ENCODE measurements around the gene KRT73.

GRCh38 chr12:52022706-52022997 lies 15.9 kb downstream of the TAMALIN start:
- RRBS, result no CpG with 5 or more reads among the region's 7 CpGs

GRCh38 chr12:52041632-52042298 lies 9.5 kb upstream of the NR4A1 start:
- RRBS, result no CpG with 5 or more reads among the region's 10 CpGs

GRCh38 chr12:52058430-52059175 lies 7.4 kb downstream of the NR4A1 start:
- RRBS, result no CpG with 5 or more reads among the region's 24 CpGs

- RRBS, result 75% methylated on average over 5 of the region's 12 CpGs
These were observed 8.1 kb upstream of the ATG101 start for GRCh38 chr12:52061648-52062109.

GRCh38 chr12:52093318-52093793 lies 13.9 kb downstream of the SMIM41 start:
- RRBS, result 42% methylated on average over 3 of the region's 8 CpGs

DNA sequence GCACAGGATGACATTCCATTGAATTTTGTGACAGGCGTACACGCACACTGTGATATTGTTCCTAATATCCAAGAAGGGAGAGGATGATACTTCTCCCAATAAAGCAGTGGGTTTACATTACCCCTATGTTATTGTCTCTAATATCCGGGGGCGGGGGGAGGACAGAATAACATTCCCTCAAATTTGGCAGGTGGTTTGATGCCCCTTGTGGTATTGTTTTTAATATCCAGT lies 36.2 kb downstream of the SMIM41 start:
- RRBS, result no CpG with 5 or more reads among the region's 4 CpGs

DNA sequence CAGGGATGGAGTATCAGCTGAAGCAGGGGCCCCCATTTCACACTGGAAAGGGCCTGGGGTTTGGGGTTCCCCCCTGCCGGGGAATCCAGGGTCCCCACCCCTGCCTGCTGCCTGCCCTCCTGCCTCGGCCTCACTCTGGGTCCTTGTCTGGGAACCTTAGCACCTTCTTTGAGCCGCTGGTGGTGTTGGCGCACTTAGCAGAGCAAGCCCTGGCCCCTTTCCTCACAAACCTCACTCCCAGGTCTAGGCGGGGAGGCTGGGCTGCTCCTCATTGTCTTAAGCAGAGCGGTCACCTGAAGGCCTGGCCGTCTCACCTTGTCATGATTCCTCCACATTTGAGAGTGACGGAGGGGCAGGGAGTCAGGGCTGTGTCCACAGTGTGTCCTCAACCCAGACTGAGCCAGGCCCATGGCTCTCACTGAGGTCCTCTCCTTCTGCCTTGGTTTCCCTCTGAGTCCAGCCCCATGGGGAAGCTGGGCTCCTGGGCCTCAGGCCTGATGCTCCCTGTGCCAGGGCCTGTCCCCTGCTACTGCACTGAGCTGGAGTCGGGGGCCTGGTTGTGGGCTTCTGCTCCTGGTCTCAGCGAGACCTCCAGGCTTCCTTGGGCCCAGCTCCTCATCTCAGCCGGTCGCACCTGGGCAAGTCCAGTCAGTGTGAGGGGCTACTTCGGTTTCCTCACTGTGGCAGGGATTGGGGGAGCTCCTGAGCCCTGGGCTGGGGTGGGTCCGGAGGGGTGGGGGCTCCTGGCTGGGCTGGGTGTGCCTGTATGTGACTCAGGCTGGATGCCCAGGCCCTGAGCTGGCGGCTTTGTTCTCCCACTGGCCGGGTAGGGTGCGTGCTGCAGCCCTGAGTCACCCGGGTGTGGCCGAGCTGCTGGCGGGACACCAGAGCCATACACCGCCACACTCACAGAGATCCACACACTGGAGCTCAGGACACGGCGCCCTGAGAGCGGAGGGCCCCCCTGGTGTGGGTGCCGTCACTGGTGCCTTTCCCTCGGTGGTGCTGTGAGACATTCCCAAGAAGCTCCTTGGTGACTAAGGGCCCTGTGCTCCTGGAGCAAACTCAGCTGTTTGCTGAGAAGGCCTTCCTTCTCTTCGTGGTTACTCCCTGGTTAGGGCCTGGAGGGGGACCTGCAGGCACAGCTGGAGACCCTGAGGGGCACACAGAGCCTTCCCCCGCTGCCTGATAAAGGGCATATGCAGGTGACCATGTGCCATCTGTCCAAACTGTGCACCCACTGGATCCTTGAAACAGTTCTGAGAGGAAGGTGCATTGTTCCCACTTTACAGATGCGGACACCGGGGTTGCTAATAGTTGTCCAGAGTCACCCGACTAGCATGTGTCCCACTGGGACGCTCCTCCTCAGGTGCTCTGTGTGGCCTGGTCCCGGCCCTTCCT lies 44.7 kb downstream of the KRT80 start:
- RRBS, result 81% methylated on average over 9 of the region's 33 CpGs

DNA sequence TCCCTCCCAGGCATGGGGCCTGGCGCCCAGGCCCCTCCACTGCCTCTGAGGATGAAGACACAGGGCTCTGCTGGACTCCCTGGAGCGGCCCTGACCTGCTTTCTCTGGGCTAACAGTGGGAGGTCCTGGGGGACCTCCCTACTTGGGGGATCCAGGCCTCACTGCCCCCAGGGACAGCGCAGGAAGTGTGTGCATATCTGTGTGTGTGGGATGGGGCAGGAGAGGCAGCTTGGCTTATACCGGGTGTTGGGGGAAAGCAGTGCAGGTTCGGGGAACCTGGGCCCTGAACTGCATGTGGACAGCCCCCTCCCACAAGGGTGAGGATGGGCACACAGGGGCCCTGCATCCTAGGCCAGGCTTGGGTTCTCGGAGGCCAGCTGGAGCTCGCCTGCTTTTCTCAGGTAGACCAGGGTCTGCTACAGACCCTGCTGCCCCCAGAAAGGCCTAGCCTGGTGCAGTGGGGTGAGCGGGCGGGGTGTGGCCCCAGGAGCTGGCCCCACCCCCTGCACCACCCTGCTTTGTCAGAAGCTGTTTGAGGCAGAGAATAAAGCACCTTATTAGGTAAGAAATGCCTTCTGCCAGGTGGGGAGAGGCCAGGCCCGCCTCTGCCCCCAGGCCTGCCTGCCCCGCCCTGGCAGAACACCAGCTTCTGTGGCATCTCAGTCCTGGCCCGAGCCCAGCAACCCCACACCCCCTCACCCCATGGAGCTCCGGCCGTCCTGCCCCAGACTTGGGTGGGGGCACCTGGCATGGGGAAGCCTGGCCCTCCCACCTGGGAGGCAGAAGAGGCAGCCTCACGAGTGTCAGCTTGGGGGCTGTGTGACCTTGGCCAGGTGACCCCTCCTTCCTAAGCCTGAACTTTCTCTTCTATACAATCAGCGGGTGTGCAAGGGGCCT lies 43.4 kb downstream of the KRT80 start:
- RRBS, result no CpG with 5 or more reads among the region's 16 CpGs

DNA sequence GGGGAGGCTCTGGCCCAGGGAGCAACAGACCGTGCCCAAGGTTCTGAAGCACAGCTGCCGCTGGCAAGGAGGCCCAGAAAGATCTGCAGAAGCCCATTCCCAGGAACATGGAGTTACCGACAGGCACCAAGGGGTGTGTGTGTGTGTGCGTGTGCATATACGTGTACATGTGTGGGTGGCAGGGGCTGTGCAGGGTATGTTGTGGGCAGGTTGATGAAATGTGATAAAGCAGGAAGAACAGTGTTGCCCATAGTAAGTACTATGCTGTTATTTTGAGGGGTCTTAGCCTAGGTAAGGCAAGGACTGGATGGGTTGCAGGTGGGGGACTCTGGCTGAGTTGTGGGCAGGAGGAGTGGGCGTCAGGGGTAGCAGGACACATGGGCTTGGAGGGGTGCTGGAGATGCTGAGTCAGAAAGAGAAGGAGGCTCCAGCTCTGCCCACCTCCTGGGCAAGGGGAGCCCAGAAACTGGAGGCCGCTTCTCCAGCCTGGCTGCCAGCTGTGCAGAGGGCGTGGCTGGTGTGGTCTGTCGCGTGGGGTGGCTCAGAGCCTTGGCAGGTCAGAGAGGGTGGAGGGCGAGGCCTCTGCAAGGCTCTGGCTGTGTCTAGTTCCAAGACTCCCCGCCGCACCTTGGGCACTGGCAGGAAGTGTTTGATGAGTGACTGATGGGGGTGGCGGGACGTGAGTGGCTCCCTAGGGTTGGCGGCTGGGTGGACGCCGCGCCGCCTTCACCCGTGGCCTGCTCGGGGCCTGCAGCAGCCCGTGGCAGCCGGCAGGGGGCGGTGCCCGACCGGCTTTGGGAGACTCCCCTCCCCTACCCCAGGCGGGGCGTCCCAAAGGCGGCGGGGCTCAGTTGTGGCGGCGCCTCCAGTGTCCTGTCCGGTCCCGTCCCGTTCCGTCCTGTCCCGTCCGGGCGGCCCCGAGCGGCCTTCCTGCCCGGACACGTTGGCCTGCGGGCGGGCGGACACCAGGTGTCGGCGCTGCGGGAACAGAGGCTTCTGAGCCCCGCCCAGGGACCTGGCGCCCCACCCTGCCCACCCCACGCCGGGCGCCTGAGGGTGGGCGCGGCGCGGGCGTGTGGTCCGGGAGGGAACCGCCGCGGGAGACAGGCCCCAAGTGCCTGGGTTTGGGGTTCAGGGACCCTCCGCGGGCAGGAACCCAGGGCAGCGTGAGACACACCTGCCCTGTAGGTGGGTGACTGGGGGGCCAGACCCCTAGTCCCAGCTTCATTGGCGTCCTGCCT lies 39.9 kb downstream of the KRT80 start:
- RRBS, result 4% methylated on average over 20 of the region's 68 CpGs

DNA sequence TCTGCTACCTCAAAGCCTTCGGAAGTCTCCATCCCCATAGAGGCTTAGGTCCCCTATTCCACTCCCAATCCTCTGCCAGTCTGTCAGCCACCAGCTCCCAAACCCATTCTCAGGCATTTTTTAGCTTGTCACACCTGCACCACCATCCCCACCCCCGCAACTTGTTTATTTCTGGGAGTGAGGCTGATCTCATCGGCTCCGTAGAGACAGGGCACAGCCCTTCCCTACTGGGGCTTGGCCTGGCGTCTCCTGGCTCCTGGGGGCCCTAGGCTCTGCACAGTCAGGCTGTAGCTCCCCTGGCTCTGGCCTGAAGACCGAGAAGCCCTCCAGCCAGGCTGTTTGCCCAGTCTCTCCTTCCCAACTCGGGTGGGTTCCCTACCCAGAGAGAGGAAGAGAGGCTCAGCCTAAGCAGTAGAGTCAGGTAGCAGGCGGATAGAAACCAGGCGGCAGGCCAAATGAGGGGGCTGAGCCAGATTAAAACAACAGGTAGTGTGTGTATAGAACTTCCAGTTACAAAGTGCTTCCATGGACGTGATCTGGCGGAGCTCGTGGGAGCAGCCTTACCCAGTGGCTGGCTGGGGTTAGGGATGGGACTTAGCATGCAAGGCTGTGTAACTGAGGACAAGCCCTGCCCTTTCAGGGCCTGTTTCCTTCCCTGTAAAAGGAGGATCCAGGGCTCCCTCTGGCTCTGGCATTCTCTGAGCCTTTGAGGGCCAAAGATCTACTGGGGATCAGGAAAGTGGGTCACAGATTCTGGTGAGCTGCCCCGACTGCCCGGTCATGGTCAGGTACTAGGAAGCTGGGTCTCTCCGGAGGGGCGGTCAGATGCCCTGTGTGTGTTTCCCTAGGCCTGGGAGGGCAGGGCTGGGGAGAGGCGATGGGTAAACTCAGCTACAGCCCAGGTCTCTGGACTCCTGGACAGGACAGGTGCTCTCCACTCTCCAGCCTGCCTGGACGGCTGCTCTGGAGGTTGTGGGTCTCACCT lies 8.3 kb downstream of the KRT80 start:
- RRBS, result no CpG with 5 or more reads among the region's 18 CpGs

GRCh38 chr12:52208544-52209025 lies 16.8 kb upstream of the KRT80 start:
- RRBS, result no CpG with 5 or more reads among the region's 14 CpGs

GRCh38 chr12:52516007-52517198 lies 3.8 kb downstream of the KRT5 start:
- RRBS, result 83% methylated on average over 2 of the region's 24 CpGs

GRCh38 chr12:52618364-52618992 lies at the start of gene KRT73:
KRT73 (minus strand) TSS chr12:52618559.
- RRBS, result no CpG with 5 or more reads among the region's 7 CpGs

- RRBS, result no CpG with 5 or more reads among the region's 4 CpGs
These were observed 1.7 kb downstream of the KRT1 start for GRCh38 chr12:52678431-52678964.

DNA sequence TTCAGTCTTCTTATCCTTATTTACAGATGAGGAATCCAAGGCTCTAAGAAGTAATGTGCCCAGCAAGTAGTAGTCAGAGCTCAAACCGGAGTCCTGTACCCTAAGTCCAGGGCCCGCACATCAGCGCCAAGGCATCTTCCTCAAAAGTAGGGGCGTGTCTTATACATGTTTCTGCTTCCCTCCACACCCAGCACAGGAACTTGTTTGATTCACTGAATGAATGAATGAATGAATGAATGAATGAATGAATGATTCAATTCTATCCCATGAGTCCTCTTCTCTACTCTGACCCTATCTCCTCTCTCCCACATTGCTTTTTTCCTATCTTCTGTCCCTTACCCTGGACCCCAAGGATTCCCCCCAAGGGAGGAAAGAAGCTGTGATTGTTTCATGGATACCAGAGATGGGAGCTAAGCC lies 21.9 kb upstream of the KRT8 start:
- RRBS, result no CpG with 5 or more reads among the region's 4 CpGs

GRCh38 chr12:52970115-52970702 lies 21.3 kb downstream of the KRT18 start:
- RRBS, result no CpG with 5 or more reads among the region's 6 CpGs

GRCh38 chr12:52980706-52981098 lies 25.6 kb upstream of the EIF4B start:
- RRBS, result no CpG with 5 or more reads among the region's 7 CpGs

DNA sequence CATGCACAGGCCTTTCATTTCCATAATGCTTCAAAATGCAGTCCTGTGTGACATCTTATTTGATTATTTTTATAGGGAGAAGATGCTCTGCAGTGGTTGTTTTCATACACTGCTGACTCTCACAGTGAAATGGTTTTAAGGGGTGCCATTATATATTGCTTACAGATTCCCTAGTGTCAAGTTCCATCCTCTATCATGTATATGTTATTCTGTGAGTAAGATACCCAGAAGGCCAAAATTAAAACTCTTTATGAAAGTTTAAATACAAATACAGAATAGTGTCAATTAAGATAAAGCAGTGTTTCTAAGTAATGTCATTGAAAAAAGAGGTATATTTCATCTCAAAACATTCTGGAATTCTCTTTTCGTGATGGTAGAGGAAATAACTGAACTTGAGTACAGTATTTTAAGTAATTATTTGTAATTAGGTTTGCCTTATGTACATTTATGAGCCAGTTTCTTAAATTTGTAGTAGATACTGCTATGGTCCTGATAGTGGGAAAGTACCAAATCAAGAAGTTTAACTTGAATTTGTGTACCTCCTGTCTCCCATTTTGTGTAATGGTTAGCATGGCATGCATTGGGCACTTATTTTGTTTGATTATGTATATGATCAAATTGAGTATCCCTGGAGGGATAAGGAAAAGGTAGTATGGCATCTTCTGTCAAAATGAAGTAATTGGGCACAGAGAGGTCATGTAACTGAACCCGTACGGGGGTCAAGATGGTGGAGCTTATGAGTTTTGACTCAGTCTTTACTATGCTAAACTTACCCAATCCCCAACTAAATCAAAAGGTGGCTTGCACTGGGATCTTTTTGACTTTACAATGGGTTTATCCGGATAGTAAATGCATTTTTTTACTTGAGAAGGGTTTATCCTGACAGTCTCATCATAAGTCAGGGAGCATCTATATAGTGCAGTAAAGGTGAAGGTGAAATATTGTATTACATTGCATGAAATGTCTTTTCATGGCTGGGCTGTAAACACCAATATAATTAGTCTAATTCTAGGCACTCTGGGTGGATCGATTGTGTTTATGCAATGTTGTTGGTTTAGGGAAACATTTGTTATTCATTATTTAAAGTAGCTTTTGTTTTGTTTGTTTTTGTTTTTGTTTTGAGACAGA lies 3.7 kb downstream of the EIF4B start:
- RRBS, result no CpG with 5 or more reads among the region's 5 CpGs

DNA sequence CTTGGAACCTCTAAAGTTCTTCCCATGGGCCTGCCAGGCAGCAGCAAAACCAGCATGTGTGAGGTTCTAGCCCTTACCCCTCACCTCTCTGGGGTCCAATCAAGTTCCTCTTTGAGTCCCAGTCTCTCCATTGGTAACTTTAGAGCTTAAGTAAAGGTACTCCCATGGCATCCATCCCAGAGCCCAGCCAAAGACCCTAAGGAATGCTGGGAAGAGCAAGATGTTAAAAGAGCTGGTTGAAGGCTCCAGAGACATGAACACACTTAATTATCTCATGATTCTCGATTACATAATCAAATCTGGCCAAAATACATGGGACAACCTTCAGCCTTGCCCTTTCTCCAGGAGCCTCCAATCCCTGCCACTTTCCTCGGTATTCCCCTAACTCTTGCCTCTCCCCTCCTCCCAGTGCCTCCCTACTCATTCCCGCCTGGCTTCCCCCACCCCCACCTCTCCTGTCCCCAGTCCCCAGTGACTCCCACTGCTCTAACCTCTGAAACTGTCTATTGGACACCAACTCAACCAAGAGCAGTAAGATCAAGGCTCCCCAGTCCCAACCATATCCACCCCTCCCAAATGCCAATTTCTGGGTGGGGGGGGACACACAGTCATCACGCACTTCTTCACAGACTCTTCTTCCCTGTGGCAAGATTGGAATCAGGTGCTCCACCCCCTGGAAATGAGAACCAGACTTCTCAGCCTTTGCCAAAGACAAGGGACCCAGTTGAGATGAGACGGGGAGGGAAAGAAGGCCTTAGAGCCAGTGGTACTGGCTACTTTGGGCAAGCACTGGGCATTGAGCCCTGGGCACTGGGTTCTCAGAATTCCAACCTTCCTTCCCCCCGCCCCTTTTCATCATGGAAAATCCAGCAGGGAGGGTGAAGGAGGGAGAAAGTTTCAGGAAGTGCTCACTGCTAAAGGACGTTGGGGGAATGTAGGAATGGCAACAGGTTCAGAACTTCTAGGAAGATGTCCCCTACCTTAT lies 4.6 kb upstream of the TNS2 start:
- RRBS, result no CpG with 5 or more reads among the region's 7 CpGs

- RRBS, result no CpG with 5 or more reads among the region's 6 CpGs
These were observed 3.6 kb downstream of the TNS2 start for GRCh38 chr12:53053444-53053954.

Data from BE2C (cell line).